ENCODE measurements around a stretch of chr7.

DNA sequence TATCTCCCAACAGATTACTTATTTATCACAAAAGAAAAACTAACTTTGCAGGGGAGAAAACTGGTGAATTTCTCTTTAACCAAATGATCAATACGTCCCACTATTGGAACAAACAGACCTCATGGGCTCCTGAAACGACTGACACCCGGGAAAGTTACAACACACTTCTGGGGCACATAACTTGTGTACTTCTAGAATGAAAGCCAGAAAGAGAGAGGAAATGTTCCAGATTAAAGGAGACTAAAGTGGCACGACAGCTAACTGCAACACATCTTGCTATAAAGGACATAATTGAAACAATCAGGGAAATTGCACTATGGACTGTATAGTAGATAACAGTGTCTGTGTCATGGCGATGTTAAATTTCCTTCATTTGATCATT lies 14.6 kb upstream of the TPST1 start:
- PRO-cap, 2 experiments: no peak in any of the 2 experiments

GRCh38 chr7:66463974-66464399 lies 164.7 kb upstream of the KCTD7 start:
- PRO-cap, 2 experiments: no peak in any of the 2 experiments

DNA sequence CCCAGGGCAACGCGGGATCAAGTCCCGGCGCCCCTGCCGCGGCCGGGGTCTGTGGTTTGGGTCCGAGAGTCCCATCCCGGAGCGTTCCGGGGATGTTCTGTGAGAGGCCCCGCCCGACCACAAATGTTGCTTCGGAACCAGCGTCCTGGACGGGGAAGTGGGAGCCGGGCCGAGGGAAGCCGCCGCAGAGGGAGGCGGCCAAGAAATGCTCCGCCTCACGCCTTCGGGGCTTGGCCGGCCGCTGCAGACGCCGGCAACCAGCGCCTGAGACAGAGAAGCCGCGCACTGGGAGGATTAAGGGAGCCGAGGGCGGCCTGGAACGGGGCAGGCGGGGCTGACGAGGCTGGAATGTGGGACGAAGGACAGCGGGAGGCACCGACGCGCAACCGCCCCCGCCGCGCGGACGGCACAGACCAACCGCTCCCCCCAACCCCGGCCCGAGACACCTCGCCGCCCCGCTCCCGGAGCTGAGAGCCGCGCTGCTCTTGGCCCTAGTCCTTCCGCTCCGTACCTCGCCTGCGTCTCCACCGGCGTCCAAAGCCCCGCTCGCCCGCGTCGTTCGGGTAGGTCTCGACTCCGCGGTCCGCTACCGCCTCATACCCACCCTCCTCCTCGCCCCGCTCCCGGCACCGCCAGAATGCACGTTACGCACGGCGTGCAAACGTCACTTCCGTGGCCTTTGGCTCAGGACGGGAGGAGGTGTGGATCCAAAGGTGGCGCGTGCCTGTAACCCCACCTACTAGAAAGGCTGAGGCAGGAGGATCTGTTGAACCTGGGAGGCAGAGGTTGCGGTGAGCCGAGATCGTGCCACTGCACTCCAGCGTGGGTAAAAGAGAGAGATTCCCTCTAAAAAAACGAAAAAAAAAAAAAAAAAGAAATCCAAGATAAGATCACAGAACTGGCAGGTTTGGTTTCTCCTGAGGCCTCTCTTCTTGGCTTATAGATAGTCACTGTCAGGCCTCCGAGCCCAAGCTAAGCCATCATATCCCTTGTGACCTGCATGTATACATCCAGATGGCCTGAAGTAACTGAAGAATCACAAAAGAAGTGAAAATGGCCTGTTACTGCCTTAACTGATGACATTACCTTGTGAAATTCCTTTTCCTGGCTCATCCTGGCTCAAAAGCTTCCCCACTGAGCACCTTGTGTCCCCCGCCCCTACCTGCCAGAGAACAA lies 36.5 kb upstream of the KCTD7 start:
- PRO-cap, 2 experiments: peak in 2 of 2 experiments; most common plus-strand start position 687 of the sequence (in 2); most common minus-strand start position 268 of the sequence (in 1)

GRCh38 chr7:66653873-66654326 lies 25.2 kb downstream of the KCTD7 start:
- PRO-cap, 2 experiments: peak in 1 of 2 experiments; most common plus-strand start chr7:66654205 (in 1); most common minus-strand start chr7:66654297 (in 1)

- PRO-cap, 2 experiments: peak in 2 of 2 experiments; most common plus-strand start chr7:66845037 (in 2)
Measured at GRCh38 chr7:66844937-66845221, 76.1 kb upstream of the TMEM248 start.

GRCh38 chr7:66859663-66860249 lies 61.3 kb upstream of the TMEM248 start:
- PRO-cap, 2 experiments: no peak in any of the 2 experiments

DNA sequence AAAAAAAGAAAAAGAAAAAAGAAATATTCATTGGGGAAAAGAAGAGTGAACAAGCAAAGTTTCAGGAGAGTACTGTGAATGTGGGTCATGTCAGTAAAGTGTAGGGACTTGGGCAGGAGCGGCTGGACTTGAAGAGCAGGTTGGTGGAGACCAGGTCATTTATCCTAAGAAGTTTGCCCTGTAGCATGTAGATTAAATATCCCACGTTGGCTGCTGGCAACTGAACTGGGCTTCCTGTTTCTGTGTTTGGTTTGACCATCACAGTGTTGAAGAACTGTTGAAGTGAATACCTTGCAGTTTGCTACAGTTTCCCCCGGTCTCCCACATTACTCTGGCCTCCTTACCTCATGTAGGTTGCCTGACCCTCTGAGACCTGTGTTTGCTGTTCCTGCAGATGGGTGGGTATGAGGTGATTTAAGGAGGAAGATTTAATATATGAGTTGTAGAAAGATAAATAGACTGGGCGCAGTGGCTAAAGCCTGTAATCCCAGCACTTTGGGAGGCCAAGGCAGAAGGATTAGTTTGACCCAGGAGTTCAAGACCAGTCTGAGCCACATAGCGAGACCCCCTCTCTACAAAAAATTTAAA lies 32.7 kb upstream of the TMEM248 start:
- PRO-cap, 2 experiments: no peak in any of the 2 experiments

- PRO-cap, 2 experiments: no peak in any of the 2 experiments
Measured at GRCh38 chr7:66948808-66949413, 27.9 kb downstream of the TMEM248 start.

GRCh38 chr7:66986228-66986890 lies 9.0 kb downstream of the SBDS start:
- PRO-cap, 2 experiments: no peak in any of the 2 experiments

DNA sequence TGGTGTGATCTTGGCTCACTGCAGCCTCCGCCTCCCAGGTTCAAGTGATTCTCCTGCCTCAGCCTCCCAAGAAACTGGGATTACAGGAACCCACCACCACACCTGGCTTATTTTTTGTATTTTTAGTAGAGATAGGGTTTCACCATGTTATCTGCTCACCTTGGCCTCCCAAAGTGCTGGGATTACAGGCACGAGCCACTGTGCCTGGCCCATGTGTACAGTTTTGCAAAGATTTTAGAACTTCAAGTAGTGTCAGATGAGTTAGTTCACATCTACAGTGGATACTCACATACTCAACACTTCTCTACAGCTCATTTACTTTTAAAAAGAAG lies 6.5 kb downstream of the SBDS start:
- PRO-cap, 2 experiments: no peak in any of the 2 experiments

GRCh38 chr7:66994127-66994369 lies 1.3 kb downstream of the SBDS start:
- PRO-cap, 2 experiments: no peak in any of the 2 experiments

GRCh38 chr7:67625280-67626012 lies 348.7 kb downstream of the SPDYE21 start:
- PRO-cap, 2 experiments: no peak in any of the 2 experiments

DNA sequence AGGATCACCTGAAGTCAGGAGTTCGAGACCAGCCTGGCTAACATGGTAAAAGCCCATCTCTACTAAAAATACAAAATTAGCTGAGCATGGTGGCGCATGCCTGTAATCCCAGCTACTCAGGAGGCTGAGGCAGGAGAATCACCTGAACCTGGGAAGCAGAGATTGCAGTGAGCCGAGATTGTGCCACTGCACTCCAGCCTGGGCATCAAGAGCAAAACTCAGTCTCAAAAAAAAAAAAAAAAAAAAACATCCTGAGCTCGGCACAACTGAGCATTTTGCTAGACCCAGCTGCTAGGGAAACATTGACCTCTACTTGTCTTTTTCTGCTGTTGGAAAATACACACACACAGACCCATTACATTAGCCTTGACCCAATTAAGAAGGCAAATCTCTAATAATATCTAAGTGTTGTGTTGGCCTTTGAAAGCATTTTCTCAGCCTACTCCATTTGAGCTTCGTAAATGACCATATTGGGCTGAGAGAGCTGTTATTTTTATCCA lies 92.4 kb upstream of the AUTS2 start:
- PRO-cap, 2 experiments: no peak in any of the 2 experiments

DNA sequence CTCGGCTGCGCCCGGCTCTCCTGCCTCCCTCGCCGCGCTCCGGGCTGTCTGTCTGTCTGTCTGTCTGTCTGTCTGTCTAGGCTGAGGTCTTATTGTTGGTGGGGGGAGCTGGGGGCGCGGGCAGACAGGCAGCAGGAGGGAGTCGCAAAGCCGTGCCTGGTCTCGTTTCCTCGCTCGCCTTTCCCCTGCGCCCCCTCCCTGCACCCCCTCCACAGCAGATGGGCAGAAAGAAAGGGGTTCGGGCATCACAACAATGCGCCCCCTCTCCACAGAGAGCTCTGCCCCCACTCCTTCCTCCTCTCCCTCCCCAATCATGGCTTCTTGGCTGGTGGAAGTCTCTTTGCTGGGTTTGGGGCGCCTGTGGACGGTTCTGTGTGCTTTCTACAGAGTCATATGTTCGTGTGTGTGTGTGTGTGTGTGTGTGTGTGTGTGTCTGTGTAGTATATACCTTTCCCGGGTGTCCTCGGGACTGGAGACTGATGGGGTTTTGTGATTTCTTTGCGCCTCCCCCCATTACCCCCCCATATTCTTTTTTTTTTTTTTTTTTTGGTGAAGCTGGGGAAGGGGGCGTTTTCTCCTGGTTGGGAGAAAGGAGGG lies 1.8 kb downstream of the AUTS2 start:
- PRO-cap, 2 experiments: no peak in any of the 2 experiments

DNA sequence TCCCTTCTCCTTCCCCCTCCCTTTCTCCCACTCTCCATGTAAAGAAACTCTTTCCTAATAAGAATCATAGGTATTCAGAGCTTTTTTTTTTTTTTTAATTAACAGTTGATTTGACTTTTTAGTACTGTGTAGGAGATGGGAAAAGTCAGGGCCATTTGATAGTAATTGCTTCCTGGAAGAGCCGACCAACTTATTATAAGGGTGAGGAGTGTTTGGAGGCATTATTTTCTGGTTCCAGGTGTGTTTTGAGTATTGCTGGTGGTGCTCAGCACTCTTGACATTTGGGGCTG lies 63.8 kb downstream of the AUTS2 start:
- PRO-cap, 2 experiments: no peak in any of the 2 experiments

DNA sequence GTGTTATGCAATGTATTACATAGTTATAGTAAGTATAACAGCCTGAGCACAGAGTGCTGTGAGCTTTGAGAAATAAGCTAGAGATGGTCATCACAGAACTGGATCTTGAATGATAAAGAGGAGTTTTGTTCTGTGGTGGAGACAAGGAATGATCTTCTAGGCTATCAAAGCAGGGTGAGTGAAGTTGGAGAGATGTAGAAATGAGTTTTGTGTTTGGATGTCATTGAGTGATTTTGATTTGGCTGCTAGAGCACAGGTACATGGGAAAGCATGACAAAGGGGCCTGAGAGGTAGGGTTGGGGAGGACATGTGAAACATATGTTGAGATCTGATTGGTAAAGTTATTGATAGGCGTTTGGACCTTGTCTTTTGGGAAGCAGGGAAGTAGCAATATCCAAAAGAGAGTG lies 123.4 kb downstream of the AUTS2 start:
- PRO-cap, 2 experiments: no peak in any of the 2 experiments

DNA sequence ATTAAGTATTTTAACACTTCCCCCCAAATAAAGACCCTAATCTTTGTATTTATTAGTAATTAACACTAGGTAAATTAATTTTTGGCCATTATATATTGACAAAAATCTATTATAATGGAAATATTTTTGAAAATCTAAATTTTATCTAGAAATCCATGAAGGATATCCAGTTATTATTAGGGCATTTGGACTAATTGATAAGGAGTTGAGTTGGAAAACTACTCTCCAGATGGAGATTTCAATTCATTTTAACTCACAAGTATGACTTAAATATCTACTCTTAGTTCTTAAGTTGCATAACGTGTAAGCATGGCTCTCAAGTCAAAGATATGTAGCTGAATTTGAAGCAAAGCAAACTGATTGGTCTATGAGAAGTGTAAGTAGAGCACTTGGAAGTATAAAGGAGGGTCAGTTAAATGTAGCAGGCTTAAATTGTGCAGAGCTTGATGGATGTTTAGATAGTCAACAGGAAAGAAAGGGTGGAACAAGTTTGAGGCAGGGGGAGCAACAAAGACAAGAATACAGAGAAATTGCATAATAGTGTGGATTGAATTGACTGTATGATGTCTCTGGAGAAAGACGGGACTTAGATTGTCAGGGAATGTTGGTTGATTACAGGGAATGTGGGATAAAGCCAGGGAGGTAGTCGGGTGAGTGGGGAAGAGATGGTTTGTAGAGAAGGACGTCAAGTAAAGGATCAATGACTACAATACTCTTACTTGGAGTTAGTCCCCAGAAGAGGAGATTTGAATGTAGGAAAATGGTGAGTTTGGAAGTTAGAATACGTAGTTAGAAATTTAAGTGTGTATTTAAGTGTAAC lies 542.6 kb downstream of the AUTS2 start:
- PRO-cap, 2 experiments: no peak in any of the 2 experiments

DNA sequence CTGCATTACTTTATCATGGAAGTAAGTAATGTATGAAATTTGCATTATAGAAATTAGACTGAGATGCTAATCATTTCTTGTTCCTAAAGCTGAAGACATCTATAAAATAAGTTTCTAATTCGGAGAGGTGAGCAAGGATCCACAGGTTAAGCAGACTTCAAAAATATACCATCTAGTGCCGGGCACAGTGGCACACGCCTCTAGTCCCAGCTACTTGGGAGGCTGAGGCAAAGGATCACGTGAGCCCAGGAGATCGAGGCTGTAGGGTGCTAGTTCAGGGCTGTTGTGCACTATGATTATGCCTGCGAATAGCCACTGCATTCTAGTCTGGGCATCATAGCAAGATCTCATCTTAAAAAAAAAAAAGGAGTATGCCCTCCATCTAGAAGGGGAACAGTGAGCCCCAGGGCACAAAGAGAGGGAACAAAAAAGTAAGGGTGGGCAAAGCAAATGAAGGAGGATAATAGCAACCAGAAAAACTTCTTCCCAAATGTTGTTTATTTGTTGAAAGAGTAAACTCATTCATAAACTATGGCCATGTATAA lies 603.4 kb upstream of the GALNT17 start:
- PRO-cap, 2 experiments: no peak in any of the 2 experiments

DNA sequence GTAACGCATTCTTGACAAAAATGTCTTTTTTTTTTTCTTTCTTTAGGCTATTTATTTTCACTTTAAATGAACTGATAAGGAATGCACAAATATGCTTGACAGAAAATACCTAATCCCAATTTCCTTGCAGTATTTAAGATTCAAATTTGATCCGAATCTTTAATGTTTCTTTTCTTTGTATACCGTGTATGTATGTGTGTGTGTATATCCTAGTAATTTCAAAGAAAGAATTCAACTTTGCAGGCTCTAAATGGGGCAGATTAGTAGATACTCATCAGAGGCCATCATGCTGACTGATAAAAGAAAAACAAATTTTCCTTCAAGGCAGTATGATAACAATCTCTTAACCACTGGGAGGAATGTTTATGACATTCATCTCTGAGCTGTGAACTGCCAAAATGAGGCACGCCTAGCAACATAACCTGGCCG lies 343.8 kb upstream of the GALNT17 start:
- PRO-cap, 2 experiments: no peak in any of the 2 experiments

GRCh38 chr7:71497413-71497955 lies 365.5 kb downstream of the GALNT17 start:
- PRO-cap, 2 experiments: no peak in any of the 2 experiments